CD14-positive monocyte (primary cell): Measurements from ENCODE around the genes SCN3B, OR4D5, OR8G1 and TBRG1.

DNA sequence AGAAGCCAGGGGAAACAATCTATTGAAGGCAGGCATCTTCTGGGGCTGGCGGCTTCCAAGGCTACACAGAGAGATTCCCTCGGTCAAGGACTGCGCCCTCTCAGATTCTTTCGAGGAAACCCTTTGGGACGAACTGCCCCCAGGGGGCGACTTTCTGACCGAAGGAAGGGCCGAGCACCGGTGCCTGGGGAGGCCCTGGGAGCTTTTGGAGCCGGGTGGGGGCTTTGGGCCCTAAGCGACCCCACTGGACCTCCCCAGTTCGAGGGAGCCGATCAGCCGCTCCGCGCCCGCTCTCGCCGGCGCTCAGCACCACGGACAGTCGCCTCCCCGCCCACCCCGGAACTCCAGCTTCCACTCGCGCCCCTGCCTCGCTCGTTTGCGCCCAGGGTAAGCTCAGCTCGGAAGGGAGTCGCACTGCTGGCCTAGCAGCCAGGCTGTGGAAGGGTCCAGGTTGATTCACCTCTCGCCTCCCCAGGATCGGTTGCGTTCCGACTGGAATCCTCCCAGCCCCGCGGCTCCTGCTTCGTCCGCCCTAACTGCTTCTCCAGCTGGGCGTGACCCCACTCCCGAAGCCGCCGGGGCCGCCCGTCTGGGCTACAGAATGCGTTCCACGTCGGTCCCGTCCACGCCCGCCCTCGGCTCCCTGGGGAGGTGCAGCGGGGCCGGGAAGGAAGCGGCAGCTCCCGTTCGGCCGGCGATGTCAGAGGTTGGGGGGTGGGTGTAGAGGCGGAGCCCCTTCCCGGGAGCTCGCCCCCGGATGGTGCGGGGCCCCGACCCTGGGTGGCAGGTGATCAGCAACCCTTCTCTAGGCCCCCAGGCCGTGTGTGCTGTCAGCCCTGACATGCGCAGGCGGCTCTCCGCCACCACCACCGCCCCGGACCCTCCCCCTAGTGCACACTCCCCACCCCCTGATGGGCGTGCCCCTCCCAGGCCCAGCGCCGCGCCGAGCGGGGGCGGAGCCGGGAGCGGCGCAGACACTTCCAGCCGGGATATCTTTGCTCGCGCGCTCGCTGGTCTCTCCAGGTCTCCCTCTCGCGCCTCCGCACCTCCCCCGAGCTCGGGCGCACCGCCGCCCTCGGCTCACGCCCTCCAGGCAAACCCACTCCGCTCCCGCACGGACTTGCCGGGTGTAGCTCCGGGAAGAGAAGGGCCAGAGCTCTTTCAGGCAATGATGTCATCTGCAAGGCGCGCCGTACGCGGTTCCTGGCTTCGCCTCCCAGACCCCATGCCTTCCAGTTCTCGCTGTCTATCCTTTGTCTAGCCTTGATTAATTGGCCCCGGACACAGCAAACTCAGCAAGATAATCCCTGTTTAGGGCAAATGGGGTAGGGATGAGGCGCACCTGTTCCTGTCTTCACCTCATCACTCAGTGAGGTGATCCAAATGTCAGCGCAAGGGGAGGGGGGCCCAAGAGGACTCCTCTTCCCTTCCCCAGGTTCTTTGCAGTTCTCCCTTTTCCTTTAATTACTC lies at the start of gene SCN3B:
TSS of gene SCN3B (minus strand) at position 859 of the 1,470 bp plus-strand sequence.
- CAGE, long polyA plus RNA, result no peak

DNA sequence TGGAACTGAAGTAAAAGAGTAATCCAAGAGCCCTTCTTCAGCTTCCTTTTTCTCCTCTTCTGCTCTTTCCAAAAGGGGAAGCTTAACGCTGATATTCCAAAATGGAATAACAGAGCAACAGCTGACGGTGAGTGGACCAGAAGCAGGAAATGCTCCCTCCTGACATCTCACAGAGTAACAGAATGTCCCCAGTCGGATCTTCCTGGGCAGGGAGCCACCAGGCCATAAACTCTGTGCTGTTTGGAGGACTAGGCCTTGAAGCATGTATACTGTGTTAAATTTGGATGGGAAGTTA lies 920 bp upstream of the SCN3B start:
- CAGE, long polyA plus RNA, result no peak

DNA sequence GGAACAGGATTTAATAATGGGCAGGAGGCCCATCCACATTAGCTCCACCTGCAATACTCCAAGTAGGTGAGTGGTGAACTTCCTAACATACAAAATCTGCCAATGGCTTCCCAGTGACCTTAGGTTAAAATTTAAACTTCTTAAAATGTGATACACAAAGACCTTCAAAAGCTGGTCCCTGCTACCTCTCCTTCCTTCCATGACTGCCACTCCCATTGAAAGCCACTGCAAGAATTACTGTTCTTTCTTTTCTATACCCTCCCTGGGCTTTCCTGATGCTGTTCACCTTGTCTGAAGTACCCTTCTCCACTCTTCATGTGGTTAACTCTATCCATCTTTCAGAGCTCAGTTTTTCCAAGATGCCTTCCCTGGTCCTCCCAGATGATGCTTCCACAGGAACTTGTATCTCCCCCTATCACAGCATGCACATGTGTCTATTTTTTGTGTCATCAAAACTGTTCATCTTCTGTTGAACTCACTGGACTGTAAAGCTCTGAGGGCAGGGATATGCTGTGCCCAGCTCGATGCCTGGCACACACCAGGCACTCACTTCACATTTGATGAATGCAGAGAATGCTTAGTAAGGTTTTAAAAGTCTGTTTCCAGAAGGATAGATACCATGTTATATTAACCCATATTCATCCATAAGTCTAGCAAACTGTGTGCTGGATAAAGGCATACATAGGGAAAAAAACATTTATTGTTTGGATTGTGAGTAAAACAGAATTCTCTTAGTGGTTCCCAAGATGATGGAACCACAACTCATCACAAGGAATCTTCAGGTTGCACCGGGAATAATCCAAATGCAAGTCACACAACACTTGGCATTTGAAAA lies 7.1 kb downstream of the ZNF202 start:
- CAGE, long polyA plus RNA, result no peak

DNA sequence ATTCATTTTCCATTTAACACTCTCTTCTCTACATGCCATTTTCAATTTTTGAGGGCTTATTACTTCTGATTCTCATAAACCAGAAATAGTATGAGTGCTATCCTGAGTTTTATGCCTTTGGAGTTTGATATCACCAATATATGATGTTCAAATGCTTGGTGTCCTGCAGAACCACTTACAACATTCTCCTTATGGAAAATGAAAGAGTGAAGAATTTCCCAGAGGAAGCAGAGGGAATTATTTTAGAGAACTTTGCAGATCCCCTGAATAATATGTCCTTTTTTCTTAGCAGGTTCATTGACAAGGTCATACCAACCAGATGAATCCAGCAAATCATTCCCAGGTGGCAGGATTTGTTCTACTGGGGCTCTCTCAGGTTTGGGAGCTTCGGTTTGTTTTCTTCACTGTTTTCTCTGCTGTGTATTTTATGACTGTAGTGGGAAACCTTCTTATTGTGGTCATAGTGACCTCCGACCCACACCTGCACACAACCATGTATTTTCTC lies at the start of gene OR4D5:
TSS of gene OR4D5 (plus strand) at position 320 of the 505 bp plus-strand sequence.
- CAGE, long polyA plus RNA, result no peak

- CAGE, long polyA plus RNA, result no peak
These were observed at the start of gene OR8G1 for GRCh38 chr11:124240979-124241387. TSS of gene OR8G1 (plus strand) at chr11:124241095.

- CAGE, long polyA plus RNA, result start-site peak on the plus strand at chr11:124622869-124622894, 124 and 276 reads in 2 replicates
These were observed at the start of gene TBRG1 for GRCh38 chr11:124622586-124623543. TSS of gene TBRG1 (plus strand) at chr11:124622864.

GRCh38 chr11:124670728-124671244 lies 2.8 kb downstream of the SIAE start:
- CAGE, long polyA plus RNA, result no peak

GRCh38 chr11:124673063-124673650 lies 382 bp downstream of the SIAE start:
- CAGE, long polyA plus RNA, result no peak

GRCh38 chr11:124724858-124726041 lies 14.5 kb upstream of the NRGN start:
- CAGE, long polyA plus RNA, result no peak

- CAGE, long polyA plus RNA, result no peak
These were observed 5.2 kb downstream of the VSIG2 start for GRCh38 chr11:124746563-124747516.

- CAGE, long polyA plus RNA, result no peak
These were observed 4.4 kb downstream of the VSIG2 start for GRCh38 chr11:124747517-124748197.

- CAGE, long polyA plus RNA, result no peak
These were observed 289 bp downstream of the ESAM start for GRCh38 chr11:124761879-124762123.

DNA sequence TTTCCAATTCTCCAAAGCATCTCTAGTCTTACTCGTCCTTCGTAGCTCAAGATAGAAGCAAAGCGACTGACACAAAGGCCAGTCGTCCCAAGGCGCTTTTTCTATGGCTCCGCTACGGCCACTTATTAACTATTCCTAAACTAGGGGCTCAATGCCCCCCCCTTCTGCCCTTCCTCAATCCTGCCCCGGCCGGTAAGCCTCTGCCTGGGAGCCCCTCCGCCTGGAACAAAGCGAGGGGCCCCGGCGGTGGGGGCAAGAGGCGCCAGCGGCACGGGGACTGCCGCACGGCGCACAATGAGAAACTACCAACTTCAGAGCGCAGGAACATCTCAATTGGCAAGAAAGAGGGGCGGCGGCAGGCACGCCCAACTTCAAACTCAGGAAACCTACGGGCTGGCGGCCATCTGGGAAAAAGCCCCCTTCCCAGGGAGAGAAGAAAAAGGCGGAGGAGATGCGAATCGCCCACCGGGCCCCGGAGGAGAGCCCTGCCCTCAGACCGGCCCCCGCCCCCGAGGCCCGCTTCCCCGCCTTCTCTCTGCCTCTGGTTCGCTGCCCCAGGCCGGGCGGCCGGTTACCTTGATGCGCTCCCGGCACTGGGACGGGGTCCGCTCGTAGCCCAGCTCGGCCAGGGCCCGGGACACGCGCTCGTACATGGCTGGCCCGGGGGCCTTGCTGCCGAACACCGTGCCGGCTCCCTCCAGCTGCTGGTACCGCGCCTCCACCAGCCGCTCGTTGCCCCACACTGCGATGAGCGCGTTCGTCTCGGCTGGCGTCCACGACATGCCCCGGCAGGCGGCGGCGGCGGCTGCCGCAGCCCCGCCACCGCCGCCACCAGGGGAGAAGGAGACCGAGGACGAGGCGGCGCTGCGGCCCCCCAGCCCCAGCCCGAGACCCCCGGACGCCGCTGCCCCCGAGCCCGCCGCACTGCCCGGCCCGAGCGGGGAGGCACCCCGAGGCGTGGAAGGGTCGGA lies 625 bp downstream of the MSANTD2 start:
- CAGE, long polyA plus RNA, result no peak

GRCh38 chr11:124878704-124879464 lies 13.7 kb downstream of the ROBO3 start:
- CAGE, long polyA plus RNA, result no peak

GRCh38 chr11:124898055-124898198 lies 262 bp upstream of the ROBO4 start:
- CAGE, long polyA plus RNA, result no peak

- CAGE, long polyA plus RNA, result no peak
These were observed 20.0 kb downstream of the TMEM218 start for GRCh38 chr11:125091244-125091909.

DNA sequence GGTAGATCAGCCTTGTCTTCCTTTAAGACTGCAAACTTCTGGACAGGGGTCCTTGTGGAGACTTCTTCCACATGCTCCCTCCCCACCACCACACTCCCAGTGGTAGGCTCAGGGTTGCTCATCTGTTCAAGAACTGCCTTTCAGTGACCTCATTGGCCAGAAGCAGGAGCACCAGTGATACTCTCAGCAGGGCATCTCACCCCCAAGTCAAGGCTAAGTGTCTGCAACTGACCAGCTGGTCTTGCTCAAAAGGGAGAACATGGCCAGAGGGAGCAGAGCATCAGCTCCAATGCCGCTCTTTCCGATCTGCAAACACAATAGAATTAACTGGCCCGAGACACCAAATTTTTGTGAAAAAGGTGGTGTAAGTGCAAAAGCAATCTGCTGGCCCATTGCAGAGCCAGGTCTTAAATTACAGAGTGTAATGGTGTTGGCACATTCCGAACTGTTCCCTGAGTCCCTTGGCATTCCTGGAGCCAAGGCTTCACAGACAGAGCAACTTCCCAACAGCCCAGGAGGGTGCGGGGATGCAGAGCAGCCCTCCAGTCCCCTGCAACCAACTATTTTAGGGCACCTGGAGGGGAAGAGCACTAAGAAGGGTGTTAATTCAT lies 97.0 kb downstream of the PKNOX2 start:
- CAGE, long polyA plus RNA, result no peak

- CAGE, long polyA plus RNA, result no peak
These were observed 87.8 kb downstream of the FEZ1 start for GRCh38 chr11:125408151-125408861.

GRCh38 chr11:125457691-125458401 lies 38.2 kb downstream of the FEZ1 start:
- CAGE, long polyA plus RNA, result no peak

- CAGE, long polyA plus RNA, result no peak
These were observed 1.6 kb downstream of the EI24 start for GRCh38 chr11:125570699-125571371.